HEK293 (cell line): ENCODE measurements around the gene GBP5.

DNA sequence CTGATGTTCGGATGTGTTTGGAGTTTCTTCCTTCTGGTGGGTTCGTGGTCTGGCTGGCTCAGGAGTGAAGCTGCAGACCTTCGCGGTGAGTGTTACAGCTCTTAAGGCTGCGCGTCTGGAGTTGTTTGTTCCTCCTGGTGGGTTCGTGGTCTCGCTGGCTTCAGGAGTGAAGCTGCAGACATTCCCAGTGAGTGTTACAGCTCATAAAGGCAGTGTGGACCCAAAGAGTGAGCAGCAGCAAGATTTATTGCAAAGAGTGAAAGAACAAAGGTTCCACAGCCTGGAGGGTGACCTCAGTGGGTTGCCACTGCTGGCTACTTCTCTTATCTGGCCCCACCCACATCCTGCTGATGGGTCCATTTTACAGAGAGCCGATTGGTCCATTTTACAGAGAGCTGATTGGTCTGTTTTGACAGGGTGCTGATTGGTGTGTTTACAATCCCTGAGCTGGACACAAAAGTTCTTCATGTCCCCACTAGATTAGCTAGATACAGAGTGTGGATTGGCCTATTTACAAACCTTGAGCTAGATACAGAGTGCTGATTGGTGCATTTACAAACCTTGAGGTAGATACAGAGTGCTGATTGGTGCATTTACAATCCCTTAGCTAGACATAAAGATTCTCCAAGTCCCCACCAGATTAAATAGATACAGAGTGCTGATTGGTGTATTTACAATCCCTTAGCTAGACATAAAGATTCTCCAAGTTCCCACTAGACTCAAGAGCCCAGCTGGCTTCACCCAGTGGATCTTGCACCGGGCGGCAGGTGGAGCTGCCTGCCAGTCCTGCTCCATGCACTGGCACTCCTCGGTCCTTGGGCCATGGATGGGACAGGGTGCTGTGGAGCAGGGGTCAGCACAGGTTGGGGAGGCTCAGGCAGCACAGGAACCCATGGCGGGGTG lies at the start of gene GBP5:
TSS of gene GBP5 (minus strand) at position 298 of the 903 bp plus-strand sequence.
- PRO-cap: no peak
- RRBS, 2 experiments: no CpG with 5 or more reads among the region's 13 CpGs

DNA sequence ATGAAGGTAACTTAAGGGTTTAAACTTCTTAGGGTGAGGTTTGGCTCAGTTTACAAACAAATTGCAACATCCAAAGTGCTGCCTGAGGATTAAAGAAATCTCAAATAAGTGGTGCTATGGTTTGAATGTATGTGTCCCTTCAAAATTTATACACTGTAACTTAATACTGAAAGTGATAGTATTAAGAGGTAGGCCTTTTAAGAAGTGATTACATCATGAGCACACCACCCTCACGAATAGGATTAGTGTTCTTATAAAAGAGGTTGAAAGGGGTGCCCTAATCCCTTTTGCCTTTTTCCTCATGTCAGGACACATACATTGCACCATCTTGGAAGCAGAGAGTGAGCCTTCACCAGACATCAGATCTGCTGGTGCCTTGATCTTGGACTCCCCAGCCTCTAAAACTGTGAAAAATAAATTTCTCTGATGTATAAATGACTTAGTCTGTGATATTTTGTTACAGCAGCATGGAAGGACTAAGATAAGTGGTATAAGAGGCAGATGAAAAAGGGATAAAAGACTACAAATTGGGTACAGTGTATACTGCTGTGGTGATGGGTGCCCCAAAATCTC lies 6.6 kb upstream of the GBP5 start:
- PRO-cap: no peak
- RRBS, 2 experiments: no CpG with 5 or more reads among the region's 1 CpG

DNA sequence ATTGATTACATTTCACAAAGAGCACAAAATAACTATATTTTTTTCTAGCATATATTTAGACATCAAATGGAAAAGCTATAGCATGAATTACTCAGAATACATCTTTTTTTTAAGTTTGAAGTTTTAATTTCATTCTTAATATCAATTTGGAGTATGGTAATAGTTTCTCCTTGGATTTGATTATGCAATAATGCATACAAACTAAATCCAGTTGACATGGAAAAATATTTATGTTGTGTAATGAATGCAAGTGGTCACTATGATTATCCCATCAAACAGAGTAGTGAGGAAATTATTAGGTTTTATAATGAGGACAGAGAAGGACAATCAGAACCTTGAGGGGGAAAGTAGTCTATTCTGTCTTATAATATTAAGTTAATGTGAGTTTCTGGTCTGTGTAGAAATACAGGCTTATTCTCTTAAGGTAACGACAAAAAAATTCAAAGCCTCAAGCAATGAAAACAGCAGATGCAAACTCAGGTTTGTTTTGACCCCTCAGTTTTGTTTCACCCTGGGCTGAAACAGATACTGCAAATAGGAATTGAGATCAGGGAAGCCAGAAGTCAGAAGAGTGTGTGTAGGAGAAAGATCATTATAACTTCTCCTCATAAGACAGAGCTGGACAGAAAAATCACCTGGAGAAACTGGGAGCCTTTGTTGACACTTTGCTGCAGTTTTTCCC lies 23.7 kb downstream of the LRRC8B start:
- PRO-cap: no peak
- RRBS, 2 experiments: no CpG with 5 or more reads among the region's 1 CpG

GRCh38 chr1:89607116-89607667 lies 25.7 kb upstream of the LRRC8C start:
- PRO-cap: no peak
- RRBS, 2 experiments: no CpG with 5 or more reads among the region's 3 CpGs

DNA sequence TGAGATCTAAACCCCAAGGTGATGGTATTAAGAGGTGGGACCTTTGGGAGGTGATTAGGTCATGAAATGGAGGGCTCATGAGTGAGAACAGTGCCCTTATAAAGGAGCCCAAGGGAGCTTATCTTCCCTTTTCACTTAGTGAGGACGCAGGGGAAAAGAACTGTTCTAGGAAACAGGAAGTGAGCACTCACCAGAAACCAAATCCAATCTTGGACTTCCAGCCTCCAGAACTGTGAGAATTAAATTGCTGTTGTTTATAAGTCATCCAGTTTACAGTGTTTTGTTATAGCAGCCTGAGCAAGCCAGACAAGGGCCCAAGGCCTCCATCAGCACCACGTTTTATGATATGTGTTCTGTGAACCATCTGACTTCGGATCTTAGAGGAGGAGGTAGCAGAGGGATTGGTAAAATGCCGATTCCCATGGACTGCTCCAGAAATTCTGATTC lies 60.3 kb upstream of the LRRC8D start:
- PRO-cap: no peak
- RRBS, 2 experiments: no CpG with 5 or more reads among the region's 4 CpGs

DNA sequence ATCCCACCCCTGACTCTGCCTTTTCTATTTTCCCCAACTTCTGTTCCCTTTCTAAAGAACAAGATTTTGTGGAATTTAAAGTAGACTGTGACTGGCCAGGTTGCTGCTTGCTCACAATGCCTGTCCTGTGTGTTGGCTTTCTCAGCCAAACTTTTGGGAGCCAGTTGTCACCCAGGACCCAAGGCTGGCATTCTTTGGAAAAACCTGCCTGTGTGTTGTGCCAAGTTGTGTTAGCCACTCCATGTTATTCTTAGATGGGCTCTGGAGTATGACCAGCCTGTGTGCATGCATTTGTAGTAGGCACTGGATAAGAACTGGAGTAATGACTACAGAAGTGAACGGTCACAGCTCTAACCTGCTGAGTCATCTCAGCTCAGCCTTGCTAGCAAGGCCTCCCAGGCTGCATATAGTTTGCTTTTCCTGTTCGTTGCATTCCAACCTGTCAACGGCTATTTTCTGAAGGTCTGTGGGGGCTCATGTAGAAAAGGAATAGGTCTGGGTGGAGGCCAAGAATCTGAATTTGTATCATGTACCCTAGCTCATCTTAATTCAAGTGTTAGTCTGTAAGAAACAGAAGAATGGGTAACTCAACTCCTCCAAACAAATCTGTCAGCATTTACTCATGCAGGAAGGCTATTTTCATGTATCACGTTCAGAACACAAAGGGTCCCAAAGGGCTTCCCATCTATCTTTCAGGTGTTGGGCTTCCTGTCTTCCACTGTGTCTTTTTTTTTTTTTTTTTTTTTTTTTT lies 85.8 kb downstream of the LRRC8D start:
- PRO-cap: no peak
- RRBS, 2 experiments: no CpG with 5 or more reads among the region's 4 CpGs

- PRO-cap: no peak
- RRBS, 2 experiments: no CpG with 5 or more reads among the region's 14 CpGs
These were observed 109.9 kb downstream of the BARHL2 start for GRCh38 chr1:90607211-90607627.

GRCh38 chr1:90657575-90658135 lies 59.4 kb downstream of the BARHL2 start:
- PRO-cap: unidirectional peak, plus-strand start at chr1:90657750
- RRBS, 2 experiments: no CpG with 5 or more reads among the region's 9 CpGs

DNA sequence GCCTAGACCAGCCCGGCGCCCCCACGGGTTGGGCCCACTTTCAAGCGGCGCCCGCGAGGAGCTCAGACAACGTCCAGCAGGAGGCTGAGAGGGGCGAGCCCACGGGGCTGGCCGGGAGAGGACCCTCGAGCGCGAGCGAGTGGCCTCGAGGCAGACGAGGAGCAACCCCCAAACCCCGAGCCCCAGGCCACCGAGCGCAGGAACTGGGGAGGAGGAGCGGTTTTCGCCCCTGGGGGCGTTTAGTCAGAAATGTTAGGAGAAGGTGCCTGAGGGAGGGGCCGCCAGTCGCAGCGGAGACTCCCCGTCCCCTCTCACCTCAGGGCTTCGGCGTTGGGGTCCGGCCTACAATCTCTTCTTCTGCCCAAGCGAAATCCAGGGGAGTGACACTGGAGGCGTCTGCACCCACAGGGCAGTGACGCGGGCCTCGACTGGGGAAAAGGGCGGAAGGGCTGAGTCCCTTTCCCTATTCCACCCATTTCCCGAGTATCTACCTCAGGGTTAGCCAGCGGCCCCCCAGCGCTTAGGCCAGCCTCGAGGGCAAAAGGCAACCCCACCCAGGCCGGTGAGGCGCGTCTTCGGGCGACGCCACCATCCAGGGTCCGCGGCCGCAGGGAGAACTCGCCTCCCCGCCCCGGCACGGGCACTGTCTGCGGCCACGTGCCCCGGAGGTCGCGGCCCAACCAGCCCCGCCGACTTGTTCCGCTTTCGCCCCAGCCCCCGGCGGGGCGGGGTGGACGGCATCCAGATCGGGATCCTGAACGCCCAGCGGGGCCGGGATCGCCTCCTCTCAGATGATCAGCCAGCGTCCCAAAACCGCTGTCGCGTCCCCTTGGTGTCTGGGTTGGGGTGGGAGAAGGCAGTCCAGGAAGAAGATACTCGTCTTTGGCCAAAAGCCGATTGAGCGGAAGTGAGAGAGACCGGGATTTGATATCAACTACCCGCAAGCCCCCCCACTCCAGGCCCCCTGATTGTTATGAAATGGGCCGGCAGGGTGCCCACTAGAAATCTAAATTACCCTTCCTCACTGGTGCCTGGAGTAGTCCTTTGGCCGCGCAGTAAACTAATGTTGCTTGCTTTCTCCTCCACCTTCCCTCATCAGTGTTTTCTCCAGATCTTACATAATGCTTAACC lies 118.8 kb upstream of the BARHL2 start:
- PRO-cap: no peak
- RRBS, 2 experiments: 79 to 94% methylated on average over 28 to 37 of the region's 83 CpGs

DNA sequence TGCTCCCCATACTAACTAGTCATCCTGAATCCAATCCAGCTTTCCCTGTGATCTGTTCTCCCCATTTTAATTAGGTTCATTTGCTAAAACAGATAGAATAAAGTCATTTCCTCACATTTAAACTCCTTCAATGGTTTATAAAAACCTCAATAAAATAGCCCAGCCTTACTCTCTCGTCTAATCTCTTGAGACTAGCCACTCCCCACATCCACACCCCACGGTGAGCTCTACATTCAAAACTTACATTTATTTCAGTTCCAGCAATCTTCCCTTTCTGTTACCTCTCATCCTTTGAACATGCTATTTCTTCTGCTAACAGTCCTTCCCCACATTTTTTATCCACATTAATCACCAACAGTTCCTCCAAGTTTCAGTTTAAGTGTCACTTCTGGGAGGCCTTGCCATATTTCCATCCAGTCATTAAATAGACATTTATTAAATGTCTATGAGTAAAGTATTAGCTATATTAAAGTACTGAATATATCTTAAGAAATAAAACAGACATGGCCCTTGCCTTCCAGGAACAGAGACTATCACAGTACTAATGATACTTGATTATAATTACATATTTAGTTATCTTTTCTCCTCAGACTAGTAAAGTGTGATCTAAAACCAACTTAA lies 47.0 kb downstream of the ZNF644 start:
- PRO-cap: no peak
- RRBS, 2 experiments: no CpG with 5 or more reads among the region's 2 CpGs

DNA sequence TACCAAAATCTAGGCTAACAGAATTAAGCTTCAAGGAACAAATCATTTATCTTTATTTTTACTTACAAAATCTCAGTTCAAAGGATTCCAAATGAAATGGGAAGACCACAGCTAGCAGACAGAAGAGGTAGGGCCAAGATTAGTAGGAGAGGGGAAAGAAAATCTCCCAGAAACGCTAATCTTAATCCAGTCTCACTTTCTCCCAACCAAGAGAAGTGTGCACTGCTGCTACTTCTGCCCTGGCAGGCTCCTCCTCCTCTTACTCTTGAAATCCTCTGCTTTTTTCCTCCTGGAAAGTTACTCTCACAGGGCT lies 4.6 kb downstream of the ZNF644 start:
- PRO-cap: no peak
- RRBS, 2 experiments: no CpG with 5 or more reads among the region's 1 CpG

DNA sequence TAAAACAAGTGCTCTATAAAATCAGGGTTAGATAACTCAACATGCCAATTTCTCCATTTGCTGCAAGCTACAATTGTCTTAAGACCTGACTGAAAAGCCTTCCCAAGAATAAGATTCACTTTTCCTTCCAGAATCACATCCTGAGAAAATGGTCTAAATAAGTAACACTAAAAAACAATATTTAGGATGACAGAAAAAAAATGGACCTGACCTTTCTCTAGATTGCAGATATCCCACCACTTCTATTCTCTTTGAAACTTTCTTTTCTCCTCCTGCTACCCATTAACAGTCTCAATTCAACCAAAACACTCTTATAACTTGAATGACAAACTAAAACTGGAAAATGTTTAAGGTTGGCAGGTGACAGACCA lies 3.3 kb downstream of the ZNF644 start:
- PRO-cap: no peak

GRCh38 chr1:91582603-91582956 lies 81.9 kb downstream of the CDC7 start:
- PRO-cap: no peak
- RRBS, 2 experiments: no CpG with 5 or more reads among the region's 3 CpGs

DNA sequence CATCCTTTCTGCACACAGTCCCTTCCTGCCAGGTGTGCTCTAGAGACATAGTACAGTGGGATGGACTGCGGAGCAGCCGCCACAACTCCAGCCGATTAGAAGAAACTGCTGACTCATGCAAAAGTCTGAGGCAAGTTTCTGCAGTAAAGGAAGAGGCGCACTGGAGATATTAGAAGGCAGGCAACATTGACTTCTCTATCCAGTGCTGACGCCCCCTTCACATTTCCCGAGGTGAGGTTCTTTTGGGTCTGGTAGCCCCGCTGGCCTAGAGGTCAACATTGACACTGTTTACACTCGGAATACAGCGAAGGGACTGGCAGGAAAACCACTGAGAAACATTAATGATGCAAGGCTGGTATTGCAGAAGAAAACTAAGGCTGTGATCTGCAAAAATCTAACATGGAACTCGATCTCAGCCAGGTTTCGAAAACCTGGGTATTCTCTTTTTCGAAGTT lies 90.6 kb downstream of the CDC7 start:
- PRO-cap: no peak
- RRBS, 2 experiments: no CpG with 5 or more reads among the region's 12 CpGs

DNA sequence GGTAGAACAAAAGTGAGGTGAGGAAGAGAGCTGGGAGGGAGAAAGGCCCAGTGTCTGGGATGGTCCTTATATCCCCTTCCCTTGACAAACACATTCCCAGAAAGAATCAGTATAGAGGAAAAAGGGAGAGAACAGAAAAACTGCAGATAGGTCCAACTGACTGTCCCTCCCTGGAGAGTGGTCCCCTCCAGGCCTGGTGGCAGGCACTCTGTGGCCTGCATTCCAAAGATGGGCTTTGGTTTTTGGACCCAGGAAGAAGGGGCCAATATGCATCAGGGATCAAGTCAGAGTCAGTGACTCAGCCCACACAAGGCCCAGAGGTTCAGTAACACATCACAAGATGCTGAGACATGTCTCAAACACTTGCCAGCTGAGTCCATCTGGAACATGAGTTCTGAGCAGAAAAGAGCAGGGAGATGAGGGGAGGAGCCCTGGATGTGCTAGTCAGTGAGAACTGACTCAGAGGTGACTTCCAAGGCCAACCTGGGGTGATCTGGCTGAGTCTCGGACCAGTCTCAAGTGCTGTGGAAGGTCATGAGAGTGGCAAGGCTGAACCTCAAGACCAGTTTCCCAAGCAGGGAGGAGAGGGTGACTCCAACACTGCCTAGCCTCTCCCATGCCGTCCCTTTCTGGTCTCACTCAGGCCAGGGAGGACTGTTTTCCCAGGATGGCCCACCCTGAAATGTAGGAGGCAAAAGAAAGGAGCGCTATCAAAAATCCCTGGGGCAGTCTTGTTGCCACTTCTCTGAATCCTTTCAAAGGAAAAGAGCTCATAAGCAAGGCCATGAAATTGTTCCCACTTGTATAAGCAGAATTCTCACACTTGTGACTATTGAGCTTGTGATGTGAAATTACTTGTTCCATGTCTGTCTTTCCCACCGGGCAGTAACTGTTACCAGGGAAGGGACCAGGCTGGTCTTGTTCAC lies 150.2 kb downstream of the CDC7 start:
- PRO-cap: no peak
- RRBS, 2 experiments: no CpG with 5 or more reads among the region's 4 CpGs

DNA sequence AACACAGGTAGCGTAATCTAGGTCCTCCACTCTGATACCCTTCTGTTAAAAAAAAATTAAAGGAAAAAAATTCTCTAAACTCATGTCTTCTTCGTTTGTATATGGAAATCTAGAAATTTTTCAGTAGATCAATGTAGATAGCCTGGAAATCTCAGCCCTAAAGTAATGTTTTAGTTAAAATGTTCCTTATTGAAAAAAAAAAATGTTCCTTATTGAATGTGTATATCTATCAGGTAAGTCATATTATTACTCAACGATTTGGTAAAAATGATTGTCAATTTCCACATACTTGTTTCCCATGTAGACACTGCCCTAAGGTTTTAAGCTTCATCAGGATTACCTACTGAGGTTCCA lies 181.2 kb downstream of the CDC7 start:
- PRO-cap: no peak
- RRBS, 2 experiments: no CpG with 5 or more reads among the region's 3 CpGs

- PRO-cap: no peak
- RRBS, 2 experiments: no CpG with 5 or more reads among the region's 7 CpGs
These were observed 159.9 kb downstream of the TGFBR3 start for GRCh38 chr1:91725855-91726662.

DNA sequence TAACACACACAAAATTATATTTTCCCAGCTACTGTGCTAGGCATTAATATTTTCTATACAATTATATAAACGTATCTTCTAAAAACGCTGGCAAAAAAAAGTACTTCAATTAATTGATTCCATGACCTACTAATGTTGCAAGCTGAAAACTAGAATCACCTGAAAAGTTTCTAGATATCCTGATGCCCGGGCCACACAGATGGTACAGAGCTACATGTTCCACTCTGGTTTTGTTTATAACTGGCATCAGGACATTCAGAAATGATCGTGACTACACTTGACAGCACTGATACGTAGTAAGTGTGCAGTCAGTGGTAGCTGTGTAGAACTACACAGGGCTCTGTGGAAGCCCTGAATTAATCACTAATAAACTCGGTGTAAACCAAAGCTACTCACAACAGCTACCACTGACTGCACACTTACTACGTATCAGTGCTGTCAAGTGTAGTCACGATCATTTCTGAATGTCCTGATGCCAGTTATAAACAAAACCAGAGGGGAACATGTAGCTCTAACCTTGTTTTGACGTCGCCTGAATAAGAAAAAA lies 149.8 kb downstream of the TGFBR3 start:
- PRO-cap: no peak
- RRBS, 2 experiments: no CpG with 5 or more reads among the region's 10 CpGs

DNA sequence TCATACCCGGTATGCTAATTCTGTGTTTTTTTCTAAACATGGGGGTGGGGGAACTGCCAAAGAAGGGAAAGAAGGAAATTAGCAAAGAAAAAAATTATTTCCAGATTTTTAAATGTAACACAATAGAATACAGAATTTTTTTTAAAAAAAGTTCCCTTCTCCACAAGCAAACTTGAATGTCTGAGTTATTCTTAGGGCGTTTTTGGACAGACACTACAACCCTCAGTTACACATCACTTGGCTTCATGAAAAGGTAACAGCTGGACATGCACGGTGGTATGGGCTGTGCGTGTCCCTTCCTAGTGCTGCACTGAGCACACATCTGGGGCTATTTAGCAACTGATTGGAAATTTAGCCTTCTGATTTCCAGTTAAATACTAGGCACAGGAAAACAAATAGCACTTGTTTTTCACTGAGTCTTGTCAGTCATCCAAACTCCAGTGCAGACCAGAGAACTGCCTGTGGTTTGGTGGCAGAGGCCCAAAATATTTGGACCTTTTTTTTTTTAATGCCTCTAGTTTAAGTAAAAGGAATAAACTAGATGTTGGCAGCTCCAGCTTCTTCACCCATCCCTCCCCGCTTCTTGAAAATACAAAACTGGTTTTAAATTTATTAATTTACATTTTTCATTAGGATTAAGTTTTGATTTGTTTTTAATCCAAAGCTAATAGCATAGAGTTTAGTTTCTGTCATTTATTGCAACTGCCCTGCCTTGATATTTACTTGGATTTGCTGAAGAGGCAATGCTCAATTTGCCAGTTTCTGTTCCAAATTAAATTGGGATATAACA lies 134.6 kb downstream of the TGFBR3 start:
- PRO-cap: no peak
- RRBS, 2 experiments: no CpG with 5 or more reads among the region's 5 CpGs

DNA sequence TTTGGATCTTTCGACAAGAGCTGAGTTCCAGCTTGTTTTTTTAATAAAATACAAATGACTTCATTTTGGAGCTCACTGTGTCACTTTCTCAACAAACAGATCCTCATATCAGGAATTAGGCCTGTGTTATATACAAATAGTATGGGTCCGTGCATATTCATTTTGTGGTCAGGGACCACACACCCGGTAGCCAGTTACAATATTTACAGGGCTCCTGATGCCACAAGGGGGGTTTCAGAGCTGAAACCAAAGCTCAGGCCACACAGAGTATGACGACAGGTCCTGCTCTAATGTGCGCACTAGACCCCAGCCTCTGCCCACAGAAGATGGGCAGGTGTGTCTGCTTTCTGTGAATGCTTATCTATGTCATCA lies 127.9 kb downstream of the TGFBR3 start:
- PRO-cap: no peak
- RRBS, 2 experiments: no CpG with 5 or more reads among the region's 5 CpGs